ENCODE measurements around a stretch of chr6.

DNA sequence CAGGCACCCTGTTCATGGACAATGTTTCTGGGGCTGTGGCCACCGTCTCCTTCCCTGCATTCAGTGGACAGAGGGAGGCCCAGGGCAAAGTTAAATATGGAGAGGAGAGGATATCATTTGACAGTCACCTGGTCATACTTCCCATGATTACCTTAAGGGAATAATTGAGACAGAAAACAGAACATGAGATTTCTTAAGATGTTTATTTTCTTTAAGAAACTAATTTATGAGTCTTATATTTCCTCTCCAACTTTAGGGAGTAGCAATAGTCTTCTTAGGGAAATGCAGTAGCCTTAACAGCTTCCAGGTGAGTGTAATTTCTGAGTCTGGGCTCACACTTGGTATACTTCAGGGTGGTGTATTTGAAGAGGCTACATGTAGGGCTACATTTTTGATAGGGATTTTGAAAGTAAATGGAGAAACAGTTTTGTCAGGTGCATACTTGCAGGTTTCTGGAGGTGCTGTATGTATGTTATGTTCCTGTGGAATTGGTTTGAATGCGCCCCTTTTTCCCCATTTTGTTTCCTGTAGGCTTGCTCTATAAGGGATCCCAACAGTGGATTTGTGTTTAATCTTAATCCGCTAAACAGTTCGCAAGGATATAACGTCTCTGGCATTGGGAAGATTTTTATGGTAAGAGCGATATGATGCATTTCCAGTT, 64.0 kb upstream of the SLC22A1 start:
- PRO-cap = no peak

GRCh38 chr6:160079191-160080242, 42.1 kb upstream of the SLC22A1 start:
- PRO-cap = no peak

DNA sequence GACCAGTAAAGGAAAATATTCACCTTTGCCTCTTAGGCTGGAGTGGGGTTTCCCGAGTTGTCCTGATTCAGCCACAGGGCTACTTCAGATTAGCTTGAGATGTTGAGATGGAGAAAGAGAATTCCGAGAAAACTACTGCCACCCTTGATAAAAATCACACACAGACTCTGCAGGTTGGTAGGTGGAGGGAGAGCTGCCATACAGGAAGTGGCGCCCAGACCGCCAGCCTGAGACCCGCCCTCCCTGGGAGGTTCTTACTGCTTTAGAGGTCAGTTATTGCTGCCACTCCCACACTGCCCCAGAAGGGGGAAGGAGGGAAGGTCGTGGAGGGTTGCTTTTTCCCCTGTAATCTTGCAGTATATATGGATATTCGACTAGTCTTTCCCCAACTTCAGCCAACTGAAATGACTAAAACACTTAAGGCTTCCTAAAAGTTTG, 35.9 kb upstream of the SLC22A1 start:
- PRO-cap = no peak

DNA sequence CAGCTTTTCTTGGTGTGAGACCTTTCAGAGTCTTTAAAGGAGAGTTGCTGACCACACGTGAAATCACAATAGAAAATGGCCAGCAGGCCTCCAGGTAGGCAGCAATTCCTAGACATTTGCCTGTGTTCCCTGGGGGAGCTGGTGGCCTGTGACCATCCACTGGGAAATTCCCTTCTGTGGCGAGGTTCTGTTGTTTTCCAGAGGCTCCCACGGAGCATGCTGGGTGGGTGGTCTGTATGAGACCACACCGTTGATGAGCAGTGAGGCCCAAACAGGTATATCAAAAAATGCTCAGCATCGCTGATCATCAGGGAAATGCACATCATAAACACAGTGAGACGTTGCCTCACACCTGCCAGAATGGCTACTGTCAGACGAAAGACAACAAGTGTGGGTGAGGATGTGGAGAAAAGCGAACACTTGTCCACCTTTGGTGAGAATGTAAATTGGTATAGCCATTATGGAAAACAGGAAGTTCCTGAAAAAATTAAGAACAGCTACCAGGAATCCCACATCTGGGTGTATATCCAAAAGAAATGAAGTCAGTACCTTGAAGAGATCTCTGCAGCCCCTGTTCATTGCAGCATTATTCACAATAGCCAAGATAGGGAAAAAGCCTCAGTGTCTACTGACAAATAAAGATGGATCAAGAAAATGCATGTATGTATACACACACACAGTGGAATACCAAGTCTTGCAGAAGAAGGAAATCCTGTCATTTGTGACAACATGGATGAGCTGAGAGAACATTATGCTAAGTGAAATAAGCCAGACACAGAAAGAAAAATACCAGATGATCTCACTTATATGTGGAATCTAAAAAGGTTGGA, 11.4 kb upstream of the SLC22A1 start:
- PRO-cap = no peak

GRCh38 chr6:160120168-160120472, 1.5 kb upstream of the SLC22A1 start:
- PRO-cap = no peak

- PRO-cap = no peak
These were observed 972 bp downstream of the SLC22A1 start for GRCh38 chr6:160122458-160123116.

DNA sequence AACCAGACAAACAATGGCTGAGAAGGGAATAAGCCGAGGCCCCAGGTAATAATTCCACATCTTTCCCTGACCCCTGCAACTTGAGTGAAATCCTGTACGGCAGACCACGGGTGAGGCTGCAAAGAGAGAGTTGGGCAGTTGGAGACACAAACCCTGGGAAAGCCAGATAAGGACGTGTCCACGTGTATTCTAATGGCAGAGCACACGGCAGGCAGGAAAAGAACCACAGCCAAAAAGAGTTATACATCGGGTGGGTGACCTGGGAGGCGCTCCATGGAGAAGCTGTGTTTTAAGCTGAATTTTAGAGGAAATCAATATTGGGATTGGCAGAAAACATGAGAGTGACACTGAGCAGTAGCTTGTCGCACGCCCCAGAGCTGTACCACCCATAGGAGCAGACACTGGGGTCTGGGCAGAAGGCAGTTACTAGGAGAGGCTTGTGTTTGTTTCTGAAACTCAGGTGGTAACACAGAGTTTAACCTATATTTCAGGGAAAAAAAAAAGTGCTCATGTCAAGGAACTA, 6.3 kb downstream of the SLC22A1 start:
- PRO-cap = no peak

GRCh38 chr6:160139449-160140190, 18.0 kb downstream of the SLC22A1 start:
- PRO-cap = no peak

DNA sequence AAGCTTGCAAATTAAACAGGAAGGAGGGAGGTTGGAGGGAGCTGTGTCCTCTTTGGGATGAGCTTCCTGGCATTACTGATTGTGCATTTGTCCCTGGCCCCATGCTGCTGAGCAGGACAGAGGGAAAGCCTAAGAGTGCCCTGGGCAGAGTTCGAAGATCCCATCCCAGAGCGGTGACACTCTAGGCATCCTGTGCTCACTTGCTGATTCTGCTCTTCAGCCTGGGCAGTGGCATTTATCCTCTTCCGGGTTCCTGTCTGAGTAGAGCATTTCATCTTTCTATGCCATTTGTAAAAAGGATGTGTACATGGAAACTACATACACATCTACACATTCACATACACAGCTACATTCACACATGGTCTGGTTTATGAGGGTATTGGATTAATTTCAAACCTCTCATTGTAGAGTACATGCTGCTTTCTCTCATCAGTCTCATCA, 40.6 kb downstream of the SLC22A1 start:
- PRO-cap = no peak

- PRO-cap = no peak
These were observed 60.0 kb downstream of the SLC22A2 start for GRCh38 chr6:160198579-160199009.

DNA sequence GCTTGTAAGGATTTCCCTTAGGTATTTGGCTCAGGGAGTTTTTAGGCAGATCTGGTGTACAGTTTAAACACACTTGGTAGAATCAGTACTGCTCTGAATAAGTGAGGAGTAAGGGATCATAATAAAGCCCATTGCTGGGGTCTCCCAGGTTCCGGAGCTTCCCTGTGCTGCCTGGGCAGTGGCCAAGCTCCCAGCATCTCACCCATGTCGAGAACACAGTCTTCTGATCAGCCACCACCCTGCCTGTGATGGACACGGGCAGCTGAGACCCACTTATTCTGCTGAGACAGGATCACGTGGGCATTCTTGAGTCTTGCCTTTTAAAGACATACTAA, 42.6 kb upstream of the SLC22A2 start:
- PRO-cap = no peak

- PRO-cap = bidirectional peak, plus-strand start at chr6:160348581, minus-strand start at chr6:160348564
These were observed 418 bp downstream of the SLC22A3 start for GRCh38 chr6:160348486-160349106.

DNA sequence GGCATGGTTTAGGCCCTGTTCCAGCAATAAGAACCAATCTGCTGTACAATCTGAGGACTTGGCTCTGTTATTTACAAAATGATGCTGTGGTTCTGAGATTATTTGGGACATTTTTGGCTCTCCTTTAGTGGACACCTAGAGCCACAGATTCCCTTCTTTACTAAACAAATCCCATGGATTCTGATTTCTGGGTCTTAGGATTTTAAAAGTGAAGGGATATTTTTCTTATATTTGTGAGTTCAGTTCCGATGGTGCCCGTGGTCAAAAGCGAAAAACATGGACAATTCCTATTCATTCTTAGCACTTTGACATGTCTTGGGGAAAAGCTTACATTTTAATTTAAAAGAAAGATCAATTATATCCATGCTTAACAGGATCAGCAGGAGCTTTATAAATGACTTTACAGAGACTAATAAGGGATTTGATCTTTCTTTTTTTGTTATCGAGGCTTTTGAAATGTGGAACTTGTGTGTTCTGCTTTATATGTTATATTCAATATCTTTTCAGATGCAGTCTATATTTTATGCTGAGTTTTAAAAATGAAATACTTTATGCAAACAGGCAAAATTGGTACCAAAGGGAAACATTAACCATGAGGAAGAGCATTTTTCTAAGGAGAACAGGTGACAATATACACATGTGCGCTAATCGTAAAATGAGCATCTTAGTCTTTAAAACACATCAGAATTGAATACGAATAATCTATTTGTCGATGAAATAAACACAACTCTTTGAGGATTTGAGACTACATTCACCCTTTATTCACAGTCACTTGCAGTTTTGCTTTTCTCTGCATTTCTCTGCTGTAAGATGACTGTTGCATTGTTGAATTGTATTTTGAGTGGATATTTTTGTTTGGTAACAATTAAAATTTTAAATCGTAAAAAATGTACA, 103.8 kb downstream of the SLC22A3 start:
- PRO-cap = no peak

DNA sequence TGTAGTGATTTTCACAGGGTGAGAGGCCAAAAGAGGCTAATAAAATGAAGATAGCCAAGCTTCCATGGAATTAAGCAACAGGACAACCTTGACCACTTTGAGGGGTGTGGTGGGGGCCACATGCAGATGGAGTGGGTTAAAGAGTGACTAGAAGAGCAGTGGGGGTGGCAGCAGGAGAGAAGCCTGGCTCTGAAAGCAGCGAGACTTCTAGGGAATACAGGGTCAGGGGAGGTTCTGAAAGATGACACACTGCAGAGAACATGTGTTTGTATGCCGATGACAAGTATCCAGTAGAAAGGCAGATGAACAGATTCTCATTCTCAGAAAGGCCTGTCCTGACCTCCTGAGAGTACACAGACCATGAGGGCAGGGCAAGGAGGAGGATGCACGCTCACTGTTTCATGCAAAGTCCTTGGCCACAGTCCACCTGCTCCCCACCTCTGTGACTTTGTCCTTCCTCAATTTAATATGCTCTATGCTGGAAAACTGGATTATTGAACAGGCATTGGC, 2.9 kb downstream of the LPA start:
- PRO-cap = no peak

GRCh38 chr6:160685679-160685878, 16.5 kb upstream of the PLG start:
- PRO-cap = no peak

GRCh38 chr6:160704679-160705275, 2.7 kb downstream of the PLG start:
- PRO-cap = no peak

DNA sequence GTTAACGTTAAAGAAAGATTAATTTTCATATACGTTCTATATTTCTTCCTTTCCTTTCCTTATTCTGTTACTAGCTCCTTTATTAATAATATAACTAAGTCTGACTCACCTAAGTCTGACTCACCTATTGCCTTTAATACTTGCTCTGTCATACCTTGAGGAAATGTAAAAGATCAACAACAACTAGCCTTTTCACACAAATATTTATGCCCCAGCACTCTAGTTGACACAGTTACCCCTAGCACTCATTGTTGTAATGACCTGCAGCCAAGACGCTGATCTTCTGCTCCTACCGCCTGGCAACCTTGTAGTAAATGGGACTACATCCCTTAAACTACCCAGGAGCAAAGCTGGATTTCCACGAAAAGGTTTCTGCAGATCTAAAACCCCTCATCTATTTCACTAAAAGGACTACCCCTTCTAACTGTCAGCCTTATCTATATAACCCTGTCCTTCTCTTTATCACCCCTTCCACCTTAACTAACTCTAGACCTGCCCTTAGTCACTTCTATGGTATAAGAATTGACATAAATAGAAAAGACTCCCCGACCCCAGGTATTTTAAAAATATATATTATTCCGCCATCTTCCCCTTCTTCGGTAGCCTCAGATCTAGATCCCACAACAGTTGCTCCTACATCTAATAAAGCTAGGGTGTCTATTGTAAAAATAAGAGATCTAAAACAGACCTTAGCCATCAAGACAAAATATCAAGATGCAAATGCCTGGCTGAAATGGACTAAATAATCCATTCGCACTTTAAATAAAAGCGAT, 90.1 kb downstream of the PLG start:
- PRO-cap = no peak

GRCh38 chr6:160919569-160920273, 71.8 kb upstream of the MAP3K4 start:
- PRO-cap = no peak

DNA sequence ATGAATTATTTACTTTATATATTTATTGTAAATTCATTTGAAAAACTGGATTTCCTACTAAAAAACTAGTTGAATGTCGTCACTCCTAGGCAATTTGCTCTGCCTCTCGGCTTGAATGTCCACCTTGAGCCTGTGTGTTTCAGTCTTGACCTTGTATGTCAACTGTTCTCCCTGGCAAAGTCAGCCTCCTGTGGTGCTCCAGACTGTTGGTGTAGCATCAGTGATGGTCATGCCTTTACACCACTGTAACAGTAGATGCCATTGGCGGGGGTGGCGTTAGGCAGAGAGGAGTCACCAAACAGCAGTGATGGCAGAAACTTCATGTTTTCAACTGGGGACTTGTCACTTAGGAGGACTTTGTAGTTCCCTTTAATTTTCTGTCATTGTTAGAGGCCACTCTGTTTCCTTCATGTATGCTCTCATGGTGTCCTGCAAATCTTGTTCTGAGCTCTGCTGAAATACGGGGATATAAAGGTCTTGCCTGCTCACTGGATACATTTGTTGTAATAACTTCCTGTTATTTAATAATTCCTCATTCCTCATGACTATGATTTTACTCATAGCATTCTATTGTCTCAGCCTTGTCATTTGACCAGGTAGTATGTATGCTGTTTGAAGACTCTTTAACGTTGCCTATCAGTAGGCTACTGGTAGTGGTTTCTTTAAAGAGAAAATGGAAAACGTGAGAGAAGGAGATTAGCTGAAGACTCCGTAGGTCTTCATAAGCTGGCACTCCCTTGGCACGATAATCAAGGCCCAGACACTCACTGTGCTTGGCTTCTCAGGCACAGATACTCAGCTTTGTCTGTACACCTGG, 4.6 kb downstream of the MAP3K4 start:
- PRO-cap = no peak

DNA sequence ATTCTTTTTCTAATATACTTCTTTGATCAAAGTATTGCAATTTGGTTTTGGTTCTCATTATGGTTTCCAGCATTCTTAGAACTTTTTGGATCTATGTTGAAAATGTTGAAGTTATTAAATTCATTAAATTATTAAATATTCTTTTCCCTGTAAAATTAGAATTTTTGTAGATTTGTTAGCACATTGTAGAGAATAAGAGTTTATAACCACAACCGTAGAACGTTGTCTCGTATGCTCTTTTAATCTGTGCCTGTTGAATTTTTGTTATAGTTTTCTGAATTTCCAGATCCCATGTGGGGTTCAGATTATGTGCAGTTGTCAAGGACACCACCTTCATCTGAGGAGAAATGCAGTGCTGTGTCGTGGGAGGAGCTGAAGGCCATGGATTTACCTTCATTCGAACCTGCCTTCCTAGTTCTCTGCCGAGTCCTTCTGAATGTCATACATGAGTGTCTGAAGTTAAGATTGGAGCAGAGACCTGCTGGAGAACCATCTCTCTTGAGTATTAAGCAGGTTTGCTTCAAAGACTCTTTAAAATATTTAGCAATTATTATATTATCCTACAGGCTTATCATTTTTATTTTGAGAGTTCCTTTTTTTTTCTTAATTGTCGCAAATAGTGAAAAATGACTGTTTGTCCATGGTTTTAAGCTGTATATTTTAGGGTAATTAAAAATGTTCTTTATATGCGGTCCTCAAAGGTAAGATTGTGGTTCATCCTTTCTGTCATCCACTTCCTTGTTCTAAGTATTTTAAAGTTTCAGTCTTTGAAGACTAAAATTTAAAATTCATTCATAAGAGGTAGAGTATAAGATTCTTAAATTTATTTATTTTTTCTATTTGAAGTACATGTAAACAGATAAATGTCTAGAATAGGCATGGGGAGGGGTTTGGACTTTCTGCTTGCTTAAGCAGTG, 79.0 kb downstream of the MAP3K4 start:
- PRO-cap = no peak

Measured in pulmonary artery (tissue), 1 donor.